Brain (tissue), 1 donor: Measurements from ENCODE around the gene SNX7.

DNA sequence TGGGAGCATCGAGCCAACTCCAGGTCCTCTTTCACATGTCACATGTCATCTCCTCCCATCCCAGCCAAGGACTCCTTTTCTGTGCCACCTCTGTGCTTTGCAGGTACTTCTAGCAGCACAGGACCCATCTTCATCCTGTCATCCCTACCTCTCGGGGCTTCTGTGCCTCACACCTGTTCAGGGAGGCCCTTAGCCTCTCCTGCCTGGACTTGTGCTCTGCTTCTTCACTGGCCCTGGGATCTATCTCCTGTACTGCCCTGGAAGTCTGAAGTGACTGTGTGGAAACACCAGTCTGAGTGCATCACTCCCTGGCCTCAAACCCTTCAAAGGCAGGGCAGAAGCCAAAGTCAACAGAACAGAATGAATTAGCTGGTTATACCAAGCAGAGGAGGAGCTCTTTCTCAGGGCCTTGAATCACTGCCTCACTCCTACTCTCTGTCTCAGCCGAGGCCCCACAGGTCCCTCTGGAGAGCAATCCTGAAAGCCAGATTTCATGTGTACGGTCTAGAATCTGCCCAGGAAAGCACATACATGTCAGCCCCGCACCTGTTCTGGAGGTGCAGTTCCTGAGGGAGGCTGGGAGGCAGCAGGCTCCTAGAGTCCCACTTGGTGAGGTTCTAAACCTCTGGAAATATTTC, 98.5 kb downstream of the ABCA4 start:
- RRBS, result no CpG with 5 or more reads among the region's 5 CpGs

GRCh38 chr1:94073051-94073649, 47.8 kb downstream of the ABCA4 start:
- RRBS, result no CpG with 5 or more reads among the region's 7 CpGs

GRCh38 chr1:94094394-94094999, 26.5 kb downstream of the ABCA4 start:
- RRBS, result no CpG with 5 or more reads among the region's 12 CpGs

GRCh38 chr1:94103817-94104016, 17.2 kb downstream of the ABCA4 start:
- RRBS, result no CpG with 5 or more reads among the region's 2 CpGs

- RRBS, result no CpG with 5 or more reads among the region's 15 CpGs
Observed at GRCh38 chr1:94105066-94106071, 15.6 kb downstream of the ABCA4 start.

DNA sequence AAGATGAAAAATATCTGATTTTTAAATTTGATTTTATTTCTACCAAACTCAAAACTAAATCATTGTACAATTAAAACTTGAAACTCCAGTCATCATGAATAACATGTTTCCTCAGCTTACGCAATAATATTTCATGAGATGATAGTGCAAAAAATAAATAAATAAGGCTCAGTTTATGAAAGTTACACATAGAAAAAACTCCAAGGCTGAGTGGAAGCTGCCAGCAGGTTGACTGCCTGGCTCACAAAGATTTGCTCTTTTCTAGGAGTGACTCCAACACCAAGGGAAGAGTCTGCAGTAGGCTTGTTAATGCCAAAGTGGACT, 4.7 kb upstream of the ABCA4 start:
- RRBS, result no CpG with 5 or more reads among the region's 1 CpG

DNA sequence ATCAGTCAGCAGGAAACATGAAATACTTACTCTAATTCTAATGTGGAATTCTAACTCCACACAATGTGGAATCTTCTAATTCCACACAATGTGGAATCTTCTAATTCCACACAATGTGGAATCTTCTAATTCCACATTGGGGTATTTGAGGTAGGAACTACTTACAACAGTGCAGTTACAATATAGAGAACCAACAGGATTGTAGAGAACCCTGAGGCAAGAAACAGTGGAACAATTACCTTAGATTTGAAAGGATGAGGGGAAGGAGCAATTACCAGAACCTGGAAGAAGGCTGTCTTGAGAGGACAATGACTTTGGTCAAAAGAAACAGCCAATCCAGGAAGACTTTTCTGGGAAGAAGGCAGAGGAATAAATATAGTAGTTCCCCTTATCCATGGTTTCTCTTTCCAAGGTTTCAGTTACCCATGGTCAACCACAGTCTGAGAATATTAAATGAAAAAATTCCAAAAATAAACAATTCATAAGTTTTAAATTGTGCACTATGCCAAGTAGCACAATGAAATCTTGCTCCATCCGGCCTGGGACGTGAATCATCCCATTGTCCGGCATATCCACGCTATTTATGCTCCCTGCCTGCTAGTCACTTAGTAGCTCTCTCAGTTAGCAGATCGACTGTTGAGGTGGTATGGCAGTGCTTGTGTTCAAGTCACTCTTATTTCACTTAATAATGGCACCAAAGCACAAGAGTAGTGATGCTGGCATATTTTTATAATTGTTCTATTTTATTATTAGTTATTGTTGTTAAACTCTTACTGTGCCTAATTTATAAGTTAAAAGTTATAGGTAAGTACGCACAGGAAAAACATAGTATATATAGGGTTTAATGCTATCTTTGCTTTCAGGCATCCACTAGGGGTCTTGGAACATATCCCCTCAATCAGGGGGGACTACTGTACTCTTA, 58.5 kb upstream of the ARHGAP29 start:
- RRBS, result no CpG with 5 or more reads among the region's 6 CpGs

GRCh38 chr1:94504415-94504836, 37.1 kb downstream of the F3 start:
- RRBS, result no CpG with 5 or more reads among the region's 2 CpGs

GRCh38 chr1:94623423-94624015, 82.0 kb upstream of the F3 start:
- RRBS, result no CpG with 5 or more reads among the region's 7 CpGs

DNA sequence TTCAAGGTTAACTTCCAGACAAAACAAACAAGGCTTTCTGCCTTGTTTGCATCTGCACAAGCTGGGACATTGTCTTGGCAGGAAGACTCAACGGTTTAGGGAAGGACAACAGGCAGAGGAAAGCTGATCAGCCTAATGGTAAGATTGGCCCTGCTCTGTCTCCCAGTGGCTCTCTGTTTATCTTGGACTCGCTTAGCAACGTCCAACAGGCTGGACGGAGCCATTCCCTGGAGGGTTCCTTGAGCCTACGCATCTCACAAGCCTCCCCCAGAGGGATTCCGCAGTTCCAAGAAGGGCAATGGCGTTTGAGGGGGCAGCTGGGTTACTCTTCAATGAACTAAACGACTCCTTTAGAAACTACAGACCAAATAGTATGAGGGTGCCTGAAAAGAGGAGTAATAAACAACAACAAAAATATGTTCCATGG, 62.1 kb upstream of the SLC44A3 start:
- RRBS, result no CpG with 5 or more reads among the region's 8 CpGs

DNA sequence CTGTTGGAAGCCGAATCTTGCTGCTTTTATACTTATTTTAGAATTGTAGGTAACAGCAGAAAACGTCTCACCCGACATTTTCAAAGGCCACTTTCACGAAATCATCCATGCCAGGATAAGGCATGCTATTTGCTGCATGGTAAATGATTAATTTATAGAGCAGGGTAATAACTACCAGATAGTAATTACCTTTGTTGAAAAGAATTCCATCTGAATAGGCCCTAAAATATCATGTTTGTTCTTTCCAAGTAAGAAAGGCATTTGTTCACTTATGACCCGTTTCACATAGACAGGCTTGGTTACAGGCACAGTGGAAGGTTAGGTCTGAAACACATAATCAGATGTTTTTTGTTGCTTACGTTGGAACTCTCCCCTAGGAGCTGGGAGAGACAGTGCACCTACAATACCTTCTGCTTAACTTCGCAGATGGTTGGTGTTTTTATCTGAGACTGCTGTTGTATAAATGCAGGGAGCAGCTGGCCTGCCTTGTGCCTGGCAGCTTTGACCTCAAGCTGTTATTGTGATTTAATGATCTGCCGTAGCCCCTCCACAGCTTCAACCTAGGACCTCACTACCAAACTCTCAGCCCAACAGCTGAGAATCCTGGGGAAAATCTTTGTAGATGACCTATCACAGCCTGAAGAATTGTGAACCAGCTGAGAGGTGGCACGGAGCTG, 1.6 kb downstream of the SLC44A3 start:
- RRBS, result no CpG with 5 or more reads among the region's 9 CpGs

- RRBS, result no CpG with 5 or more reads among the region's 4 CpGs
Observed at GRCh38 chr1:94873719-94874414, 53.0 kb downstream of the CNN3 start.

DNA sequence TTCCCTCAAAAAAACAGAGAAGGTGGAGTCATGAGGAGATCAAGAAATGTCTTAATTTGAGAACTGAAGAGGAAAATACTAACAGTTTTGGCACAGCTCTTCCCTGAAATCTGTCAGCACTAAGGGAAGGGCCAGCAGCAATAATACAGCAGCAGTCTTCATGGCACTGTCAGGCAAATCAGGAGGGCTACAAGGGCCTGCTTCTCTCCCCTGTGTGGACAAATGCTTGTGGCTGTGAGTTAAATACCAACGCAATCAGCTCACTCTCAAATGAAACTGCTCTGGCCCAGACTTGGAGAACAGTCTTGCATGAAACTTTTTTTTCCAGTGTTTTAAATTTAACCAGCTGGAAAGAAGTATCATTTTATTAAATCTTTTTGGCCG, 20.5 kb upstream of the CNN3 start:
- RRBS, result no CpG with 5 or more reads among the region's 2 CpGs

- RRBS, result no CpG with 5 or more reads among the region's 6 CpGs
Observed at GRCh38 chr1:95084215-95085078, 11.7 kb upstream of the ALG14 start.

DNA sequence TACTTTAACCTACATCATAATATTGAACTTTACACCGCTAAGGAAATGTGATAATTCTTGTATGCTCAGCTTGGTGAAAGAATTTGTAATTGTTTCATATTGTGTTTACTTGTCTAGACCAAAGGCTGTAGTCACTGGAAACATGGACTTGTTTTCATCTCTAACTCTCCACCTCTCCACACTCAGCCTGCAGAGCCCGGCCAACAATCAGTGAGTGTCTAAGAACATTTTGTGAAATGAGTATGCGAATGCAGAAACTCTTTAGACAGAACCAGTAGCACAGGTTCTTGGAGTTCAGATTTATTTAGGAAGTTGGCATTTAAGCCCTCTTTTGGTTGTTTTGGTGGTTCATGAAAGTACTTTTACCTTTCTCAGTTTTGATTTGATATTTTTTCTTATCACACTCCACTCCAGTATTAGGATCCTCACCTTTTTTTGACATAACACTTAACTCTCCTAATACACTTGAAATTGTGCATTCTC, 3.2 kb upstream of the RWDD3 start:
- RRBS, result no CpG with 5 or more reads among the region's 3 CpGs

DNA sequence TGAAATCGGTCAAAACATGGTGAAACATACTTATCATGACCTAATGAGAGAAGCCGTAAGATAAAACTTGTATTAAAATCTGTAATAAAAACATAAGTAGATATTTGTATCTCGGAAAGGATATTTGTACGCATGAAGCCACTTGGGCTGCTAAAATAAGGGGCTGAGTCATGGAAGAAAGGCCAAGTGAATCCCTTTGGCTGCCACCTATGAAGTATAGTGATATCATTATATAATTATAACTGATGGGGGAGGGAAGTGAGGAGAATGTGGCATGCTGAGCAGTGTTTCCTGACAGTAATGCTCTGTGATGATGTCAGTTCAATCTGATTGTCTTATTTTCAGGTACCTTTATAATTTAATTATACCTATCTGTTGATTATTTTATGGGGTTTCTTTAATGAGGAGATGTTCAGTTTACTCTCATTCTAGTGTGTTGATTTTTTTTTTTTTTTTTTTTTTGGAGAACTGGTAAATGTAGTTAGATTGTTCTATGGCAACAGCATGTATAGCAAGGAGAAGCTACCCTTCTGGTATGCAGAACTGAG, 13.7 kb downstream of the RWDD3 start:
- RRBS, result no CpG with 5 or more reads among the region's 4 CpGs

DNA sequence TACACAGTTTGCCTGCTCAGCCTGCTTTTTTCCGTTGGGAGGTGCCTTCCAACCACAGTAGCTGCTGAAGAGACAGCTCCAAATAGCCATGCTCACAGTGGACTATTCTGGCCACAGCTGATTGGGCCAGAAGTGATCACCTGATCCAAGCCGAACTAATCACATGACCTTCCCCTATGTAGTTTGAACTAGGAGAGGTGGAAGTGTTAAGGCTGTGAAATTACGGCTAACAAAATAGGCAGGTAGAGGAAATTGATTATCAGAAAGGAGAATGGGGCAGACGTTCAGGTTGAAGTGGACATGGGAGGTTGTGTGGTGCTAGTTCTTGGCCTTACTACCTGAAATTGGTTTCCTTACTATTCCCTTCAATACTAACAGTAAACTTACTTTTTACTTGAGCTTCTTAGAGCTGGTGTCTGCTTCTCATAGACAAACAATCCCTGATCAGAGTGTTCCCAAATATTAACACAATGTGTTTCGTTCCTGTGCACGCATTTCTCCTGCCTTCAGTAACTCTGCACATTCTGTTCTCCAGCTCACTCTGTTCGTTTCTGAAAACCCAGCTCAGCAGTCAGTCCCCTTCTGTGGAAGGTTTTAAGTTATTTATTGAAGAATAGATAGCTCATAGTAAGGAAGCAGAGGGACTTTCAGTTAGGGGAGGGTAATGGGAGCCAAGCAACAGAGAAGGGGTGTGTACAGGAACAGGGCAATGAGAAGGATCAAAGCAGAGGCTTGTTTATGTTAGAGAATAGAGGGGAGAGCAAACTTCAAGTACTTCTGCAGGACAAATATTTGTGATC, 136.3 kb downstream of the RWDD3 start:
- RRBS, result no CpG with 5 or more reads among the region's 7 CpGs

- RRBS, result no CpG with 5 or more reads among the region's 3 CpGs
Observed at GRCh38 chr1:96758919-96759825, 37.6 kb downstream of the PTBP2 start.

- RRBS, result no CpG with 5 or more reads among the region's 45 CpGs
Observed at GRCh38 chr1:98045816-98046389, 125.1 kb upstream of the DPYD start.

DNA sequence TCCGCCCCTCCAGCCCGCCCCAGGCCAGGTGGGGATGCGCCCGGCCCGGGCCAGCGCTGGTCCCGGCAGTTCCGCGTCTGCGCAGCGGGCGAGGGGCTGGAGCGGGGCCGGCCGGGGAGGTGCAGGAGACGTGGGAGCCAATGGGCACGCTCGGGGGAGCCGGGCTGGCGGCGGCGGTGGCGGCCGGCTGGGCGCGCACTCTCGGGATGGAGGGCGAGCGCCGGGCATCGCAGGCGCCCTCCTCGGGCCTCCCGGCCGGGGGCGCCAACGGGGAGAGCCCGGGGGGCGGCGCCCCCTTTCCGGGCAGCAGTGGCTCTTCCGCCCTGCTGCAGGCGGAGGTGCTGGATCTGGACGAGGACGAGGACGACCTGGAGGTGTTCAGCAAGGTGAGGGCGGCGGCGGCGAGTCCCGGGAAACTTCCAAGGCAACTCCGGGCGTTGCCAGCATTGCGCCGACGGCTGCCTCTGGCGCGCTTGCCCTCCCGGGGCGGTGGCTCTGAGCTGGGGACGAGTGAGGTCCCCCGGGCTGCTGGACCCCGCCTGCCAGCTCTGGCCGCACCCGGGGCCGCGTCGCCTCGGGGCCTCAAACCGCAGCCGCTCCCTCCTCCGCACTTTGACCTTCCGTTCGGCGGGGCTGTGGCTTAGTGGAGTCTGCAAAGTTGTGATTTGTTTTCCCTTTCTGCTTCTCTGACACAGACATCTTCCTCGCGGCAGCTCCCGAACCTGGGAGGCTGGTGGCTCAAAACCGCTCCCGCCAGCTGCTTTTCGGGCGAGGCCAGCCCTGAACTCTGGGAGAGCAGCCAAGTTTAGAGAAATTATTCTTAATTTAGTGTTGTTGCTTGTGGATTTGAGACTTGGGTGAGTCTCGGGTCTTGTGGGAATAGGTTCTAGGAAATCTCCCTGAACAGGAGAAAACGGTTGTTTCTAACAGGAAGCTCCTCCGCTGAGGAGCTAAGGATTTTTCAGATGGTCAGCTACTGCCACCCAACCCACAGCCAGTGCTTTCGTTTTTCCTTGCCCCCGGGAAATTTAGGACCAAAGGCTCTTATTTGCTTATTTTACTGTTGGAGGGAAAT, at the start of gene SNX7:
Gene SNX7, plus strand, starts transcription at position 196 of the 1,075 bp plus-strand sequence.
- RRBS, result 2% methylated on average over 46 of the region's 87 CpGs